Measurements from ENCODE around the genes ZMYND15, USP6 and NUP88.

GRCh38 chr17:4499504-4500538 lies 1.1 kb downstream of the SPNS2 start:
- PRO-cap, 3 experiments: peak in 1 of 3 experiments; most common plus-strand start chr17:4499919 (in 1); most common minus-strand start chr17:4499804 (in 1)
- RAMPAGE, long total RNA, 2 experiments: no peak in any of the 2 experiments
- RRBS: 5% methylated on average over 10 of the region's 56 CpGs

GRCh38 chr17:4538492-4539061 lies 16.6 kb downstream of the MYBBP1A start:
- PRO-cap, 3 experiments: no peak in any of the 3 experiments
- RAMPAGE, long total RNA, 2 experiments: no peak in any of the 2 experiments
- RRBS: no CpG with 5 or more reads among the region's 8 CpGs

- PRO-cap, 3 experiments: no peak in any of the 3 experiments
- RAMPAGE, long total RNA, 2 experiments: no peak in any of the 2 experiments
- RRBS: 91% methylated on average over 18 of the region's 69 CpGs
Observed at GRCh38 chr17:4544596-4545906, 10.1 kb downstream of the MYBBP1A start.

- PRO-cap, 3 experiments: no peak in any of the 3 experiments
- RAMPAGE, long total RNA, 2 experiments: no peak in any of the 2 experiments
- RRBS: no CpG with 5 or more reads among the region's 5 CpGs
Observed at GRCh38 chr17:4562047-4562648, 1.8 kb upstream of the GGT6 start.

- PRO-cap, 3 experiments: no peak in any of the 3 experiments
- RAMPAGE, long total RNA, 2 experiments: no peak in any of the 2 experiments
- RRBS: no CpG with 5 or more reads among the region's 17 CpGs
Observed at GRCh38 chr17:4625008-4625745, 16.3 kb downstream of the ALOX15 start.

- PRO-cap, 3 experiments: no peak in any of the 3 experiments
- RAMPAGE, long total RNA, 2 experiments: no peak in any of the 2 experiments
- RRBS: no CpG with 5 or more reads among the region's 10 CpGs
Observed at GRCh38 chr17:4715028-4715664, 4.7 kb downstream of the ARRB2 start.

- PRO-cap, 3 experiments: peak in 3 of 3 experiments; most common plus-strand start chr17:4739663 (in 1); most common minus-strand start chr17:4739928 (in 3)
- RAMPAGE, long total RNA, 2 experiments: no peak in any of the 2 experiments
- RRBS: 2% methylated on average over 36 of the region's 65 CpGs
Observed at GRCh38 chr17:4739499-4739992, at the start of gene ZMYND15. TSS of gene ZMYND15 (plus strand) at chr17:4739833.

DNA sequence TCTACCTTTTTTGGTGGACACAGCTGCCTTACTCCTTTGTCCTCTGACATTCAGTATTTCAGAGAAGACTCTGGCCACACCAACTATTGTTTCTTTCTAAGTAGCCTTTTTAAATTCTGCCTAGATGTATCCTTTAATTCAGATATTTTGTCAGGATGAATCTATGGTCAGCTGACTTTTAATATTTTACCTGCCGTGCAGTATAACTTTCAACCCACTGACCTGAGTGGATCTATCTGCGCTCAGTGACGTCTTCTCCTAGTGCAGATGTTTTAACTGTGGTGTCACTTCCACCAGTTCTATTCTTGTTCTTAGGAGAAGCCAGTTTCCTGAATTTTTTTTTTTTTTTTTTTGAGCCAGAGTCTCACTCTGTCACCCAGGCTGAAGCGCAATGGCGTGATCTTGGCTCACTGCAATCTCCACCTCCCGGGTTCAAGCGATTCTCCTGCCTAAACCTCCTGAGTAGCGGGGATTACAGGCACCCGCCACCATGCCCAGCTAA lies 5.0 kb upstream of the TM4SF5 start:
- PRO-cap, 3 experiments: no peak in any of the 3 experiments
- RAMPAGE, long total RNA, 2 experiments: no peak in any of the 2 experiments
- RRBS: no CpG with 5 or more reads among the region's 9 CpGs

- PRO-cap, 3 experiments: peak in 1 of 3 experiments; most common minus-strand start chr17:4881865 (in 1)
- RAMPAGE, long total RNA, 2 experiments: no peak in any of the 2 experiments
- RRBS: 77% methylated on average over 2 of the region's 13 CpGs
Observed at GRCh38 chr17:4881296-4882148, 17.8 kb upstream of the C17orf107 start.

DNA sequence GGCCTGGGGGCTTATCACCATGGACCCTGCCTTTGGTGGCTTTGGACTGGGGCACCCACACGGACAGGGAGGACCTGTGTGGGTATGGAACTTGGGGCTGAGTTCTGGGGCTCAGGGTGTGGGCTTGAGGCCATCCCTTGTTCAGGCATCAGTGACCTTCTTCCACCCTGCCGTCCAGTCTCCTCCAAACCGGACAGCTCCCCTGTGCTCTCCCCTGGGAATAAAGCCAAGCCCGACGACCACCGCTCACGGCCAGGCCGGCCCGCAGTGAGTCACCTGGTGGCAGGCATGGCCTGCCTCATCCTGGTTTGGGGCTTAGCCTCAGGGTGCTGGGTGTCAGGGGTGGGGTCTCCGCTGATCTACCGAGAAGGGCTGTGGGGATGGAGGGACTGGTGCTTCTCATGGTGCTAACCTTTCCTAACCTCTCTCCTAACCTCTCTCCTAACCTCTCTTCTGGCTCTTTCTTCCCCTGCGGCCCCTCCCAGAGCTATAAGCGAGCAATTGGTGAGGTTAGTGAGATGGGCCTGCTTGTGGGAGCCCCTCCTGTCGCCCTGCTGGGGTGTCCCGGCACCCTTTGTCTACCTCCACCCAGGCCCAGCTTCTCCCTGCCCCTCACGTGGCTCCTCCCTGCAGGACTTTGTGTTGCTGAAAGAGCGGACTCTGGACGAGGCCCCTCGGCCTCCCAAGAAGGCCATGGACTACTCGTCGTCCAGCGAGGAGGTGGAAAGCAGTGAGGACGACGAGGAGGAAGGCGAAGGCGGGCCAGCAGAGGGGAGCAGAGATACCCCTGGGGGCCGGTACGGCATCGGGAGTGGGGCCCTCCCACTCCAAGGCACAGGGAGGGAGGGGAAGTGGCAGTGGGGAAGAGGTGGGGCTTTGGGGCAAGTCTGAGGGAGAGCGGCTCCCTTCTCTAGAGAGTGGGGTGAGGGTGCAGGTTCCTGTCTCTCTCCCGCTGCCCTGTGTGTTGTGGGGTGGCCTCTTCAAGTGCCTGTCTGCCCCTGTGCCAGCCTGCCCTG lies 6.2 kb upstream of the C17orf107 start:
- PRO-cap, 3 experiments: no peak in any of the 3 experiments
- RAMPAGE, long total RNA, 2 experiments: no peak in any of the 2 experiments
- RRBS: 67% methylated on average over 1 of the region's 31 CpGs

- PRO-cap, 3 experiments: peak in 3 of 3 experiments; most common plus-strand start chr17:5116484 (in 2); most common minus-strand start chr17:5116181 (in 2)
- RAMPAGE, long total RNA, 2 experiments: start-site peak on the plus strand in 1 of 2 experiments, at chr17:5116407-5116484 at its widest, 196 reads per replicate; start-site peak on the minus strand in 1 of 2 experiments, at chr17:5116380-5116480 at its widest, 18 reads per replicate
- RRBS: 13% methylated on average over 18 of the region's 99 CpGs
Observed at GRCh38 chr17:5115501-5116809, at the start of gene USP6. TSS of gene USP6 (plus strand) at chr17:5116032.

- PRO-cap, 3 experiments: peak in 3 of 3 experiments; most common plus-strand start chr17:5128802 (in 2)
- RAMPAGE, long total RNA, 2 experiments: start-site peak on the plus strand in 1 of 2 experiments, at chr17:5128755-5128863 at its widest, 545 reads per replicate
- RRBS: no CpG with 5 or more reads among the region's 12 CpGs
Observed at GRCh38 chr17:5128535-5128900, 12.7 kb downstream of the USP6 start.

DNA sequence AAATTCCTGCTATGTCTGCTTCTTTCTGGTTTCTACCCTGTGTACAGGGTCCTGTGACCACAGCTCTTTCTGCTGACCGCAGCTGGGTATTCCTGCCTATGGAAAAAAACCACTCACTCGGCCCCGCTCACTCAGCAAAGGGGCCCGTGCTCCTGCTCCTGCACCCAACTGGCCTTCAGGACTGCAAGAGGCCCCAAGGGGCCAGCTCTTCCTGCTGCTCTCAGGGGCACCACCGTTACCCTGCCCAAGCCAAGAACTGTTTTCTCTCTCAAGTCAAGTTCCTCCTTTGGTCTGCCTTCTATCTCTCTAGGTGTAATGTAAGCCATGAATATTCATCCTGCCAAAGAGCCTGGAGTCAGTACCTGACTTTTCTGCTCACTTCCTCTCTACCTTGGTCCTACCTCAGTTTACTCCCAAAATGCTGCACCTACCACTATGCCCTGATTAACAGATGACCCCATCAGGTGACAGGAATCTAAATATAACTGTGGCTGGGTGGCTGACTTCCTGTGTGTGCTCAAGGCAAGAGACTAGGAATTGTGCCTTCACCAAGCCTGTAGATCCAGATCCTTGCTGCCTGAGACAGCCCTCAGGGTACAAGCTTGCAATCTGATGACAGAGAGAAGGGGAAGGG lies 20.3 kb upstream of the SCIMP start:
- PRO-cap, 3 experiments: no peak in any of the 3 experiments
- RAMPAGE, long total RNA, 2 experiments: no peak in any of the 2 experiments
- RRBS: no CpG with 5 or more reads among the region's 5 CpGs

- PRO-cap, 3 experiments: no peak in any of the 3 experiments
- RAMPAGE, long total RNA, 2 experiments: no peak in any of the 2 experiments
- RRBS: no CpG with 5 or more reads among the region's 7 CpGs
Observed at GRCh38 chr17:5373029-5373502, 46.4 kb downstream of the NUP88 start.

DNA sequence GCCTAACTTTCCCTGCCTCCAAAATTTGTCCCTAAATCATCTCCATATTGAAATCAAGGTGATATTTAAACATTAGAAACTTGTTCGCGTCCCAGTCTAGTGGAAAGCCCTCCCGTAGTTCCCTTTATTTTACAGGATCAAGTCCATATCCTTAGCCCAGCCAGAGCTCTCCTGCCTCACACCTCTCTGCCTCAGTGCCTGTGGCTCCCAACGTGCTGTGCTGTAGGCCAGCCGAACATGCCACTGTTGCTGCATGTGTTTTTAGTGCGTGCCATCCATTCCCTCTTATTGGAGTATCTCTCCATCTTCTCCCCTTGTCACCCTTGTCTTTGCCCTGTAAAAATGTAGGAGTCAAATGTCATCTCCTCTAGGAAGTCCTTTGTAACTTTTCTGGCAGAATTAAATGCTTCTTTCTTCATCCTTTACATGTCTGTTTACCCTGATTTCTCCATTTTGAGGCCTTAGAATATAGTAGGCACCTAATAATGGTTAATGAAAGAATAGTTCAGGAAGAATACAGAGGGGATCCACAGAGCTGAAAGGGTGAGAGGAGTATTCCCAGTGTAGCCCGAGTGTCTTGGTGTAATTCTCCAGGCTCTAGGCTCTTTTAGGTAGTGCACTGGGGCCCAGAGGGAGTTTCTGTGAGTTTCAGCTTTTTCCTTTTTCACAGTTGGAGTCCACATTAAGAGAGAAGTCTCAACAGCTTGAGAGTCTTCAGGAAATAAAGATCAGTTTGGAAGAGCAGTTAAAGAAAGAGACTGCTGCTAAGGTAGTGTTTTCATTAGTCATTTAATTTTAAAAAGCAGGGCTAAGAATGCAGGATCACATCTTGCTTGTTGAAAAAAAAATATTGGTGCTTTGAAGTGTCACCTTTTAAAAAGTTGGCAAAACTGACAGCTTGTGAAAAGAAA lies 39.5 kb downstream of the NUP88 start:
- PRO-cap, 3 experiments: no peak in any of the 3 experiments
- RAMPAGE, long total RNA, 2 experiments: no peak in any of the 2 experiments
- RRBS: no CpG with 5 or more reads among the region's 7 CpGs

DNA sequence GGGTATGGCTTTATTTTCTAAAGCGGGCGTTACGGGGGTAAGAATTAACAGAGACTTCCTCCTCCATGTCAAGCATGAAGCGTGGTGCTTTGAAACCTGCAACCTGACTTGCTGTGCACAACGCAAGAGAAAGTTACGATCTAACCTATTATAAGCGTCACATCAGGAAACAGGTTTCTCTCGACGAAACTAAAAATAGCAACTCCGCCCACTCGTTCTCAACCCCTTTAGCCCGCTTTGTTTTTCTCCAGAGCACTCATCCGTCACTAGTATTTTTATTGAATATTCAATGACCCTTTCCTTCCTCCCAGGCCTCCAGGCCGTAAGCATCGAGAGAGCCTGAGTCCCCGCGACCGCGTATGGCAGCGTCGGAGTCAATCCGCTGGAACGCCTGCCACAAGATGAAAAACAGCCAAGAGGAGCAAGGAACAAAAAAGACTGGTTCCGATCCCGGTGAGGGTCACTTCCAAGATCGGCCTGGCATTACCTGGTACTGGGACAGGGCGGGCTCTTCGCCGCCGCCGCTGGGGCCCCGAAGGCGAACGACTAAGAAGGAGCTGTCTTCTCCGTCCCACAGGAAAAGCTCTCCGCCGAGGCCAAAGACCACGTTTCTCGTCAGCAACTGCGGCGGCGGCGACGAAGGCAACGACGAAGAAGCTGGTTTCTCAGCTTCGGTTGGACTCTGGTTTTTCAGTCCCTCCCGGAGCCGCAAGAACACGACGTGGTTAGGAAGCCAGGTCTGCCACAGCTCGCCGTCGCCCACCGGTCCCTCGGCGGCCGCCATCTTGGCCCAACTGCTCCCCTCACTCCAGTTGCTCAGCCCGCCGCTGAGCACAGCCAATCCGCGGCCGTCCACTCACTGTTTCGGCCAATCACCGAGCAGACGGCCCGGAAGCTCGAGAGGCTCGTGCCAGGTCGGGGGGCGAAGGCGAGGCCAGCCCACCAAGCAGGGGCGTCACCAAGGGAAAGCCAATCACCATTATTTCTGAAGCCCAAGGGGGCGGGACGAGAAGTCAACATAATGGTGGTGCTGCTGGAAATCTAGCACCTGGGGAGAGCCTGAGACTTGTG lies at the start of gene NUP88:
NUP88 (minus strand) TSS at position 796 of the 1,071 bp plus-strand sequence.
- PRO-cap, 3 experiments: peak in 3 of 3 experiments; most common plus-strand start position 1,011 of the sequence (in 1); most common minus-strand start position 796 of the sequence (in 2)
- RAMPAGE, long total RNA, 2 experiments: start-site peak on the minus strand in 2 of 2 experiments, centred at positions 791 to 815 of the sequence, 839 to 1,418 reads per replicate
- RRBS: 2% methylated on average over 8 of the region's 75 CpGs

- PRO-cap, 3 experiments: no peak in any of the 3 experiments
- RAMPAGE, long total RNA, 2 experiments: no peak in any of the 2 experiments
- RRBS: no CpG with 5 or more reads among the region's 3 CpGs
Observed at GRCh38 chr17:5517683-5518043, 16.9 kb upstream of the ENSG00000286190 start.

GRCh38 chr17:5541526-5542274 lies 40.9 kb upstream of the ENSG00000286190 start:
- PRO-cap, 3 experiments: peak in 1 of 3 experiments; most common plus-strand start chr17:5541858 (in 1)
- RAMPAGE, long total RNA, 2 experiments: no peak in any of the 2 experiments
- RRBS: no CpG with 5 or more reads among the region's 7 CpGs

- PRO-cap, 3 experiments: no peak in any of the 3 experiments
- RAMPAGE, long total RNA, 2 experiments: no peak in any of the 2 experiments
- RRBS: no CpG with 5 or more reads among the region's 18 CpGs
Observed at GRCh38 chr17:5772608-5773099, 188.3 kb upstream of the NLRP1 start.

DNA sequence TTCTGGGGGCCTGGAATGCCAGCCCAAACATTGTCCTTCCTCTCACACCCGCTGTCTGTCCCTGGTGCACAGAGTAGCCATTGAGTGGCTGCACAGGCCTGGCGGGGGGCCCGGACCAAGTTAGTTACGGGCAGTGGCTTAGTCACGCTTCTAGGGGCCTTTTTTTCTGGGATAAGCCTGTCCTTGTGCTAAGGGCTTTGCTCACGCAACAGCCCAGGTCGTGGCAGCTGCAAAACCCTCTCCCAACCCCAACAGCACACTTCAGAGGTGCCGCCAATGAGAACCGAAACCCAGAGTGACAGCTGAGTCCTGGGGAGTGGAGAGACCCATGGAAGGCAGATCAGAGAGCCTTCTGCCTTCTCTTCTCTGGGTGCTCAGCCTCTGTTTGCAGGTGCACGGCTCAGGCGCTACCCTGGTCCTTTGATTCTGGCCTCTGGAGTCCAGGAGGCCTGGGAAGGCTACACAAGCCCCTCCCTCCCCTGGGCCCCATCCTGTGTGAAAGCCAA lies 9.0 kb downstream of the WSCD1 start:
- PRO-cap, 3 experiments: no peak in any of the 3 experiments
- RAMPAGE, long total RNA, 2 experiments: no peak in any of the 2 experiments
- RRBS: no CpG with 5 or more reads among the region's 11 CpGs

Data from testis (tissue), 5 donors.